Keratinocyte (primary cell): ENCODE measurements around the genes KAT7 and COL1A1.

GRCh38 chr17:49747081-49747606 lies 16.8 kb downstream of the FAM117A start:
CAGE:
- cytosol, long polyA minus RNA, result no peak
- cytosol, long polyA plus RNA, result no peak
- long polyA plus RNA, result no peak
- nucleus, long polyA minus RNA, result no peak
- nucleus, long polyA plus RNA, result no peak

DNA sequence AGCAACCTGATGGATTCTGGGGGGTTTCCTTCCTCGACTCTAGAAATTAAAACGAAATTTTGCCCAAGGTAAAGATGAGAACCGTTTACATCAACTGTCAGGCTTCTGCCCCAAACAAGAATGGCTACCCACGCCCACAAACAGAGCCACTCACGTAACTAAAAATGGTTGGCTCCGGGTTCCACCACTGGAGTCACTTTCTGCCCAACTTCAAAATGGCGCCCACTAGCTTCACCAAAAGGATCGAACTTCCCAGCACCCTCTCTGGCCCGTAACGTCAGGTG lies 196 bp upstream of the KAT7 start:
CAGE:
- cytosol, long polyA minus RNA, result no peak
- cytosol, long polyA plus RNA, result no peak
- long polyA plus RNA, result no peak
- nucleus, long polyA minus RNA, result no peak
- nucleus, long polyA plus RNA, result no peak

DNA sequence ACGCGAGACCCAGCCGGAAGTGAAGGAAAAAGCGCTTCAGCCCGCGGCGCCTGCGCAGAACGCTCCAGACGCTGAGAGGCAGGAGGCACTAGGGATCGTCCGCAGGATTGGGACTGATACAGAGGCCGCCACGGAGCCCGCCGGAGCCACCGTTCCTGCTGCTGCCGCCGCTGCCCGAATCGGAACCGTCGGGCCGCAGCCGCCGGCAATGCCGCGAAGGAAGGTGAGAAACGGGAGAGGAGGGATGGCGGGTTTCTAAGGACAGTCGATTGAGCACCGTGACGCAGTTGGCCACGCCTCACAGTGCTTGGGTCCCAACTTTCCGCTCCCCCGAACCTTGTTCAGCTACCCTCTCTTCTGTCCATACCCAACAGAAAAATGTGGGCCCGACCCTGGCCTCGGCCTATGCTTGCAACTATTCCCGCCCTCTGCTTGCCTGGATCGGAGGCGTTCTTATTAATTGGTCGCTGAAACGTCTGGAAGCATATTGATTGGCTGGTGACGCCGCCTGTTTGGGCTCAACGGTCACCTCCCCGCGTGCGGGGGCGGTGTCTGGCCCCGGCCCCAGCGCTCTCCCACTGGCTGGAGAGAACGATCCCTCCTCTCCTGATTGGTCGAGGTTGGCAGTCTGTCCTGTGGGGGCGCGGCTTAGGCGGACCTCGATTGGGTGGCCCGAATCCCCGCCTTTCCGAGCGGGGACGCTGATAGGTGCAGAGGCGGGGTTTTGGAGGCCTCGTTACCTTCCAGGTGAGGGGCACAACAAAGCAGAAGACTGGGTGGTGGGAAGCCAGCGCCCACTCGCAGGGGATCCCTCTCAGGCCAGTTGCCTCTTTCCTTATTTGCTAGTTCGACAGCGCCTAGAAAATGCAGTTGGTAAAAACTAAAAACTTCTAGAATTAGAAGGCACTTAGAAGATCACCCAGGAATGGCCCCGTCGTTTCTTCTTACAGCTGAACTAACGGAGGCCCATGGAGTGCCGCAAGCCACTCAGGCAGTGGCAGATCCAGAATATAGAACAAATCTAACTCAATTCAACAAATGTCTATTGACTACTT lies at the start of gene KAT7:
TSS of gene KAT7 (plus strand) at position 55 of the 1,055 bp plus-strand sequence.
CAGE:
- cytosol, long polyA minus RNA, result start-site peak on the plus strand centred at position 58 of the sequence, 6 bp wide, 54 reads
- cytosol, long polyA plus RNA, result start-site peak on the plus strand centred at position 56 of the sequence, 51 bp wide, 20 and 33 reads in 2 replicates
- long polyA plus RNA, result no peak
- nucleus, long polyA minus RNA, result start-site peak on the plus strand centred at position 72 of the sequence, 34 bp wide, 47 reads
- nucleus, long polyA plus RNA, result no peak

CAGE:
- cytosol, long polyA minus RNA, result no peak
- cytosol, long polyA plus RNA, result no peak
- long polyA plus RNA, result no peak
- nucleus, long polyA minus RNA, result start-site peak on the plus strand at chr17:49805375-49805642, 9 reads
- nucleus, long polyA plus RNA, result no peak
Measured at GRCh38 chr17:49805216-49805771, 16.8 kb downstream of the KAT7 start.

GRCh38 chr17:49807119-49807387 lies 18.6 kb downstream of the KAT7 start:
CAGE:
- cytosol, long polyA minus RNA, result no peak
- cytosol, long polyA plus RNA, result no peak
- long polyA plus RNA, result no peak
- nucleus, long polyA minus RNA, result no peak
- nucleus, long polyA plus RNA, result no peak

CAGE:
- cytosol, long polyA minus RNA, result no peak
- cytosol, long polyA plus RNA, result no peak
- long polyA plus RNA, result no peak
- nucleus, long polyA minus RNA, result no peak
- nucleus, long polyA plus RNA, result no peak
Measured at GRCh38 chr17:49833216-49833716, 14.6 kb downstream of the TAC4 start.

DNA sequence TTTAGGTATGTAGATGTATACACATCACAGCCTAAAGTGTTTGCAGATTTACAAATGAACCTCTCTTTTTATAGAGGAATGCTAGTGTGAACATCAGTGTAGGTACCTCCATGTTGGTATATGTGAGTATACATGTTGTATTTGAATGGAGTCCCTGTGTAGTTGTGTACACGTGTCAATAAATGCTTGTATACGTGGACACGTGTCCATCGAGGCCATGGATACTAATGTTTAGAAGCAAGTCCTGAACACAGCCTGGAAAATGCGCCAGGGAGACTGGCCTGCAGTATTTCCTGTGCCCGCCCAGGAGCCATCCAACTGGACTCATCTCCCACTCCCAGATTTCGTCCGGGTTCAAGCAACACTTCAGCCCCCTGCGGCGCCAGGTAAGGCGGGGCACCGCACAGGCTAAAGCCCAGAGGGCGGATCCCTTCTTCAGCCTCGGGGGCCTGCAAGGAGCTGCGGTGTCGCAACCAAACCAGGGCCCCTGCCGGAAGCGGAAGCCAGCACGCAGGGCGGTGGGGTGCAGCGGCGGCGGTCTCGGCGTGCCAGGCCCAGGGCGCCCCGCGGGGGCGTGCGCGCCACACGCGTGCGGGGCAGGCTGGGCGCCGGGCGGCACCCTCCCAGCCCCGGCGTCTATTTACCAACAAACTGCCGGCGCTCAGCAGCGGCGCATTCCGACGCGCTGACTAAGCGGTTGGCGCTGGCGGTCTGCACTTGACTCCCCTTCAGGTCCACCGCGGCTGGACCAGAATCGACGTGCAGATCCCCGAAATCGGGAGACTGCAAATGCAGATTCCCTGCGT lies 707 bp upstream of the DLX4 start:
CAGE:
- cytosol, long polyA minus RNA, result no peak
- cytosol, long polyA plus RNA, result no peak
- long polyA plus RNA, result no peak
- nucleus, long polyA minus RNA, result no peak
- nucleus, long polyA plus RNA, result no peak

DNA sequence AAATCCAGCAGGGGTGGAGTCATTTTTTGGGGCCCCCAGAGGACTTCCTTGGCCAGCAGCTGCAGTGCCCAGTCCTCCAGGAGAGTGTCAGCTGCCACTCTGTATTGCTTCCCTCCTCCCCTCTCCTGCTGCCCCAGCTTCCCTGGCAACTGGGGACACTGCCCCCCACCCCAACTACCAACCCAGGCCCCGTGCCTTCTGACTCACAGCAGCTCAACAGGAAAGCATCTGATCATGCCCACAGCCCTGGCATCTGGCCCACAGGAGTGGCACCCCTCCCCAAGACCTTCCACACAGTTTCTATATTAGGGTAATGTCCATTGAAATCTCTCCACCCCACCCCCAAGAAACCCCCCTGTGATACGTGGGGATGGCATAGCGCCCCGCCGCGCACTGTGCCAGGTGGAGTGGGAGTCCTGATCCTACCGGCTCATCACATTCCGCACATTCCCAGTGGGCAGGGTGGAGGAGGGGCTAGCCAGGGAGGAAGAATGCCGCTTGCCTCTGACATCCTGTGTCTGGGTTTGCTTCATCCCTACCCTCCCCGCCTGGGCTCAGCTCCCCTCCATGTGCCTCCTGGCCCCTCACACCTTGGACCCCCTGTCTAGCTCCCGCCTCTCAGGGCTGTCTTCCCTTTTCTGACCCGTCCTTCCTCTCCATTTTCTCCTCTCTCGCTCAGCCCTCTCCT lies 27.7 kb upstream of the ITGA3 start:
CAGE:
- cytosol, long polyA minus RNA, result no peak
- cytosol, long polyA plus RNA, result no peak
- long polyA plus RNA, result no peak
- nucleus, long polyA minus RNA, result no peak
- nucleus, long polyA plus RNA, result no peak

DNA sequence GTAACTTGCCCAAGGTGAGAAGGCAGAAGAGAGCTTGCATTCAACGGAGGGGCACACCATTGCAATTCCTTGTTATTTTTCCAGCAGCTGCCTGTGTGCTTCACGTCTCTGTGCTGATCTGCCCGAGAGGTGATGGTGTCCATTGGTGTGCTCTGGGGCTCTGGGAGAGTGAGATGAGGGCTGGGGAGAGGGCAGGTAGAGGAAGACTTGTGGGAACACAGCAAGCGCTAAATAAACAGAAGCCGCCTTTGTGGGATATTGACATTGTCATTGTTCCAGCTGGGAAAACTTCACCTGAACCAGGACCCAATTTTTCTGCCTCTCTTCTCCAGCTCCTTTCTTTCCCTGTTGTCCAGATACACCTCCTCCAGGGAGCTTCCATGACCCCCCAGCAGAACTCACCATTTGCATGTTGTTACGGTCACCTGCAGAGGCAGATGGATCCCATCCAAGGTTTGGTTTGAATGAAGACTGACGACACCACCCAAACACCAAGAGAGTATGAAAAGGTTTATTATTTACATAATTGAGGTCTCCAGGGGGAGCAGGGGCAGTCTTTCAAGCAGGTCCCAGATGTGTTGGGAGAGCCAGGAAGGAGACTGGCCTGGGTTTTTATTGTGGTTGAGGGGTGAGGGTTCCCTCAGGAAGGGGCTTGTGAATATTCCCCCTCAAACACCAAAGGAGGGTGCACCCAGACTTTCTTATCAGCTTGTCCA lies 3.6 kb upstream of the ITGA3 start:
CAGE:
- cytosol, long polyA minus RNA, result no peak
- cytosol, long polyA plus RNA, result no peak
- long polyA plus RNA, result no peak
- nucleus, long polyA minus RNA, result no peak
- nucleus, long polyA plus RNA, result no peak

DNA sequence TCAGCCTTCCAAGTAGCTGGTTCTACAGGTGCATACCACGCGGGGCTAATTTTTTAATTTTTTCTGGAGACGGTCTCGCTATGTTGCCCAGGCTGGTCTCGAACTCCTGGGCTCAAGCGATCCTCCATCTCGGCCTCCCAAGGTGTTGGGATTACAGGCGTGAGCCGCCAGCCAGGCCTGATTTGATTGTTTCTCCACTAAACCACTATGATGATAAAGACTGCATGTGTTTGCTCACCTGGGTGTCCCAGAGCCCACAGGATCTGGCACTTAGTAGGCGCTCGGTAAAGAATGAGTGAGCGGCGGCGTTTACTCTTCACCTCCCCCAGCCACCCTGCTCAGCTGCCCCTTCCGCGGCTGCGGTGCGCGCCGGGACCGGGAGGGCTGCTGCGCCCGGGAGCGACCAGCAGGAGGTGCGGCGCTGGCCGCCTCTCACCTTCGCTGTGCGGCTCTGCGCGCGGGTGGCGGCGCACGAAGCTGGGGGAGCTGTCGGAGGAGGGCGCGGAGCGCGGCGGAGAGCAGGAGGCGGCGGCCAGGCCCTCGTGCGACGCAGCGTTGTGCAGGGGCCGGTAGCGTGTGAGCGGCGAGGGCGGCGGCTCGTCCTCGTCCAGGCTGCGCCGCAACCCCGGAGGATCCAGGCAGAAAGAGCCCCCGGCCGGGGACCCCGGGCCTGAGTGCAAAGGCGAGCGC lies 12.8 kb downstream of the SAMD14 start:
CAGE:
- cytosol, long polyA minus RNA, result no peak
- cytosol, long polyA plus RNA, result no peak
- long polyA plus RNA, result no peak
- nucleus, long polyA minus RNA, result no peak
- nucleus, long polyA plus RNA, result no peak

DNA sequence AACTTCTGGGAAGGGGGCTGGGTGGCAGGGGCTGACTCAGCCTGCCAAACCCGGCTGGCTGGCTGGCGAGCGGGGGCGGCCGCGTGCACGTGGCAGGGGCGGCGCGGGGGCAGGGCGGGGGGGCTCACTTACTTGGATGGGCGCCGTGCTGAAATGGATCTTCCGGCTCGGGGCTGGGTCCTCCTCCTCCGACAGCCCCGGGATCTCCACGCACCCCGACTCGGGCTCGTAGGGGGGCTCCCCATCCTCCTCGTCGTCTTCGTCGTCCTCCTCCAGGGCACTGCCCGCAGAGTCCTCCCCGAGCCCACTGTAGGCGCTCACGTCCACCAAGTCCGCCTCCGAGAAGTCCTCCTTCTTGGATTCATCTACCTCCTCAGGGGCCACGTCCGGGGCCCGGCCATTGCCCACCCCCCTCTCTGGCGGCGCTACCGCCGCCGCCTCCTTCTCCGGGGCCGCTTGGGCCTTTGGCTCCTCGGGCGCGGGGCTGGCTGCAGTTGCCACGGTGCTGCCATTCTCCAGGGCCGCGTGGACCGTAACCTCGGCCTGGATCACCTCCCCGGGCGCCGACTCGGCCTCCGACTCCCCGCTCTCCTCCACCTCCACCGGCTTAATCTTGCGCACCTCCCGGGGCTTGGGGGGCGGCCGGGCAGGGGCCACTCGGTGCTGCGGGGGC lies 1.3 kb downstream of the PPP1R9B start:
CAGE:
- cytosol, long polyA minus RNA, result no peak
- cytosol, long polyA plus RNA, result no peak
- long polyA plus RNA, result no peak
- nucleus, long polyA minus RNA, result no peak
- nucleus, long polyA plus RNA, result no peak

CAGE:
- cytosol, long polyA minus RNA, result no peak
- cytosol, long polyA plus RNA, result no peak
- long polyA plus RNA, result no peak
- nucleus, long polyA minus RNA, result no peak
- nucleus, long polyA plus RNA, result no peak
Measured at GRCh38 chr17:50200634-50201717, at the start of gene COL1A1. Gene COL1A1 (minus strand): TSS chr17:50201631.

DNA sequence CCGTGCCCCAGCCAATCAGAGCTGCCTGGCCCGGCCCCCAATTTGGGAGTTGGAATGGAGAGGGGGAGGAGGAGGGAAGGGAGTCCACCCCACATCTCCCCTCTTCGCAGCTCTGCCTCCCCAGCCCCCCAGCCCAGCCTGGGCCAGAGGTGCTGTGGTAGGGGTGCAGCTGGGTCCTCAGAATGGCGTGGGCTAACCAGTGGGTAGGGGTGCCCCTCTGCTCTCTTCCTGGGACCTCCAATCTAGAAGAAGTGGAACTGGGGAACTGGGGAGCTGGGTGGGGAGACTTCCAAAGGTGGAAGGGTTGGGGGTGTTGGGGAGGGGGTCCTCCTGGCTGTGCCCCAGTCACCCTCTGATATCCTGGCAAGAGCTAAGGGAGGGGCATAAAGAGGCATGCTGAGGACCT lies 290 bp upstream of the COL1A1 start:
CAGE:
- cytosol, long polyA minus RNA, result no peak
- cytosol, long polyA plus RNA, result no peak
- long polyA plus RNA, result no peak
- nucleus, long polyA minus RNA, result no peak
- nucleus, long polyA plus RNA, result no peak

DNA sequence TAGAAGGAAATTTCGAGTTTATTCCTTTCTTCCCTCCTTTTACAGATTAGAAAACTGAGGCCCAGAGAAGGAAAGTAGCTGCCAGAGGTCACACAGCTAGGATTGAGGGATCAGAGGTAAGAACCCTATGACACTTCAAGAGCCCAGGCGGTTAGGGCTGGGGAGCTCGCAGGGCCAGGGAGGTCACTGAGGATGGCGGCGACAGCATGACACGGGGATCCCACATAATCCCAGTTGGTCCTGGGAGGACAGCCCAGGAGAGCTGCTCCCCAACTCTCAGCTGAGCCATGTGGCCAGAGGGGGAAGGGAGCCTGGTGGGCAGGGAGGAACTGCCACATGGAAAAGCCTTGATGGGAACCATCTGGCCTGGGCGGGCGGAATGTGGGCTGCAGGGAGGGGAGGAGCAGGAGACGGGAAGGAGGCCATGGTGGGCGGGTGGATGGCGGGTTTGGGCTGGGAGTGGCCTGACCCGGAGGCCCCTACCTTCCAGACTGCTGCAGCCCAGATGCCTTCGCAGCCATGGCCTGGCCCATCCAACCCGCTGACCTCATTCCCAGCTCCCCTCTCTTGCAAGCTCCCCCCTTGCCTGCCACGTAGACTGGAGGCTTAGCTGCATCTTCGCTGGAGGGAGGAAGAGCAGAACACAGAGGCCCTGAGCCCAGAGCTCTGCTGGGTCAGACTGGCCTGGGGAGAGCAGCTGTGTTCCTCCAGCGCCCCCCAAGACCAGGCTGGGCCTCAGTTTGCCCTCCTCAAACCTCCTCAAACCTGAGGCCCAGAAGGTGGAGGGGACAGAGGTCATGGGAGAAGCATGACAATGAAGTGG lies 8.1 kb upstream of the COL1A1 start:
CAGE:
- cytosol, long polyA minus RNA, result no peak
- cytosol, long polyA plus RNA, result no peak
- long polyA plus RNA, result no peak
- nucleus, long polyA minus RNA, result no peak
- nucleus, long polyA plus RNA, result no peak

DNA sequence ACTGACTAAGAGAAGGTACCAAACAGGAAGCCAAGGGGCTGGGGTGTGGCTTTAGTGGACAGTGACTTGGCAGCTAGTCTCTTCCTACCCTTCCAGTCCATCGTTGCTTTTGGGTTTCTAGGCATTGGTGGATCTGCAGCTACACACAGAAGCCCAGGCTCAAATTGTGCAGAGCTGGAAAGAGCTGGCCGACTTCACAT lies 6.2 kb downstream of the EME1 start:
CAGE:
- cytosol, long polyA minus RNA, result no peak
- cytosol, long polyA plus RNA, result no peak
- long polyA plus RNA, result no peak
- nucleus, long polyA minus RNA, result no peak
- nucleus, long polyA plus RNA, result no peak

DNA sequence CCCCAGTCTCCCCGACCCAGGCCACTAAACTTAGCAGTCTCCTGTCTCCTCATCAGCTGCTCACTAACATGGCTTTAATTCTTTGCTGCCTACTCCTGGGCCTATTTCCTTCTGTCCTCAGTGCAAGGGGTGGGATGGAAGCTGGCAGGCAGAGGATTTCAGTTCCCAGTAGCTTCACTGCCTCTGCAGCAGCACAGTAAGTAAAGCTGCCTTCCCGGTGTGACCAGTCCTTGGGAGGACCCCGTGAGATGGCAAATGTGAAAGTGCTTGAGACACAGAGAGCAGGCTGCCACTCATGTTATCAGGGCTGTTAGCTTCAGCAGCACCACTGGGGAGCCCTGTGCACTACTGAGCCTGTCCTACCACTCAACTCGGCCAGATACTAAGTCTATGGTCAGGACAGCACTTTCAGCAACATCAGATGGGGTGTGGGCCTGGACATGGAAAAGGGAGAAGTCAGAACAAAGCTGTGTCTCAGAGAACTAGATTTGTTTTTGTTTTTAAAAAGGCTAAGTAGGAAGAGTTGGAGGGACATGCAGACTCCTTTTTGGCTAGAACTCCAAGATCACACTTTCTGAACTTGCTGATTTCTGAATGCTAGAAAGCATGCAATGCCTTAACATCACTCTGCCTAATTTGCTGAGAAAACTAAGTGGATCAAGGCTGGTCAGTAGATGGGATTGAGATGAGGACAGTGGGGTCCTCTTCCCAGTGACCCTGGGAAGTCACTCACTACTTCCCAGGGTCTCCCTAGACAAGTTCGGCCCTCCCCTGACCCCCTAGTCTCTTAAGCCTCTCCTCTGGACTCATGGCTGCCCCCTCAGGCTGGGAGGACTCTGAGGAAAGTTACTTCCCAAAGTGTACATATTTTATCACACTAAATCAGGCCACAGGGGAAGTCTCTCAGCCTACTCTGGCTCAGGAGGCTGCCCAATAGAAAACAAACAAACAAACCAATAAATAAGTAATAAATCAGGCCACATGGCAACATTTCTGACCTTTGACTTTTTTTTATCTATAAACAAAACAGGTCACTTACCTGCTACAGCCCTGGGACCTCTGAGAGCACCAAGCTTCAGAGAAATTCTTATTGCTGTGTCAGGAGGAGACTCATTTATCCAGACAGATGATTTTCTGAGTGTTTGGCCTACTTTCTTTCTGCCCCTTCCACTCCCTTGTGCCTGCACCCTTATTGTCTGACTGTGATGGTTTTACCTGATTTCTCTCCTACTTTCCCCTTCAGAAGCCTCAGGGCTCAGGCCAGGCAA lies 1.2 kb downstream of the ACSF2 start:
CAGE:
- cytosol, long polyA minus RNA, result no peak
- cytosol, long polyA plus RNA, result no peak
- long polyA plus RNA, result no peak
- nucleus, long polyA minus RNA, result no peak
- nucleus, long polyA plus RNA, result no peak

DNA sequence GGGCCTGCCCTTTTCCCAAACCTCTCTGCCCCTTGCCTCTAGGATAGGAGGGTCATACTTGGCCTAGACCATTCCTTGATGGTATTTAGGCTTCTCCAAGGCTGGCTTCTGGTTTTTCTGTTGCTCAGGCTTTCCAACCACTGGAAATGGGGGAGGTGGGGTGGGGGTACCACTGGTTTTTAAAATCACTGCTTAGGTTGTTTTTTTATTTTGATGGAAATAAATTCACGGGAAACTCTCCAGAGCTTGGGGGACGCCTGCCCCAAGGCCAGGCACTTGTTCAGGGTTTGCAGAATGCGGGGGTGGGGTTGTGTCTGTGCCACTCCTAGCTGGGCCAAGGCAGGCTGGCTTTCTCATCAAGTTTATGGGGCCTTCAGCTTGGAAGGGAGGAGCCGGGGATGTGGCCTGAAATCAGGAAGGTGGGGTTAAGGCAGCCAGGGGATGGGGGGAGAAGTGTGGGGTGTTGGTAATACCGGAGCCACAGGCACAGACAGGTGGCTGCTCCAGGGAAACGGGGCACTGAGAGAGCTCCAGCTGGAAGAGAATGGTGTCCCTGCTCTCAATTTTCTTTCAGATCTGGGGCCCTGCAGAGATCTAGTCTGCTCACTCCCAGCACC lies 1.7 kb upstream of the CHAD start:
CAGE:
- cytosol, long polyA minus RNA, result no peak
- cytosol, long polyA plus RNA, result no peak
- long polyA plus RNA, result no peak
- nucleus, long polyA minus RNA, result no peak
- nucleus, long polyA plus RNA, result no peak

GRCh38 chr17:50477989-50478619 lies 556 bp upstream of the RSAD1 start:
CAGE:
- cytosol, long polyA minus RNA, result no peak
- cytosol, long polyA plus RNA, result no peak
- long polyA plus RNA, result no peak
- nucleus, long polyA minus RNA, result no peak
- nucleus, long polyA plus RNA, result no peak

DNA sequence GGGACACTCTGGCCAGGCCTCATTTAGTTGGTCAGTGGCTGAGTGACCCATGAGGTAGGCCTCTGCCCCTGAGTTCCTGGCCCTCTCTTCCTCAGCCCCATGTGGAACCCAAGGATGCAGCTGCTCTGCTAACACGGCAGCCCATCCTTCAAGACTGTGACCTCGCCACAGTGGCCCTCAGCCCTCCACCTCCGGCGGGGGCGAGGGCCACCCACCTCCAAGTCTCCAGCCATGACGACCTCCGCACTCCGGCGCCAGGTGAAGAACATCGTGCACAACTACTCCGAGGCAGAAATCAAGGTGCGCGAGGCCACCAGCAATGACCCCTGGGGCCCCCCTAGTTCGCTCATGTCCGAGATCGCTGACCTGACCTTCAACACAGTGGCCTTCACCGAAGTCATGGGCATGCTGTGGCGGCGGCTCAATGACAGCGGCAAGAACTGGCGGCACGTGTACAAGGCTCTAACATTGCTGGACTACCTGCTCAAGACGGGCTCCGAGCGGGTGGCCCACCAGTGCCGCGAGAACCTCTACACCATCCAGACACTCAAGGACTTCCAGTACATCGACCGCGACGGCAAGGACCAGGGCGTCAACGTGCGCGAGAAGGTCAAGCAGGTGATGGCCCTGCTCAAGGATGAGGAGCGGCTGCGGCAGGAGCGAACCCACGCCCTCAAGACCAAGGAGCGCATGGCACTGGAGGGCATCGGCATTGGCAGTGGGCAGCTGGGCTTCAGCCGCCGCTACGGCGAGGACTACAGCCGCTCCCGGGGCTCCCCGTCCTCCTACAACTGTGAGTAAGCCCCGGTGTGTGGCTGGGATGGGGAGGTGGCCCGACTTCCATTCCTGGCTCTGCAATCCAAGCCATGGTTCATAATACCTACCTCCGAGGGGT lies 4.0 kb downstream of the EPN3 start:
CAGE:
- cytosol, long polyA minus RNA, result no peak
- cytosol, long polyA plus RNA, result no peak
- long polyA plus RNA, result no peak
- nucleus, long polyA minus RNA, result no peak
- nucleus, long polyA plus RNA, result no peak

GRCh38 chr17:50542369-50543397 lies 4.3 kb upstream of the SPATA20 start:
CAGE:
- cytosol, long polyA minus RNA, result no peak
- cytosol, long polyA plus RNA, result no peak
- long polyA plus RNA, result no peak
- nucleus, long polyA minus RNA, result no peak
- nucleus, long polyA plus RNA, result no peak